Pulmonary lymph node (tissue), 1 donor: ENCODE results near the genes SYP, AKAP4, NUDT11, GSPT2 and PHF8.

GRCh38 chrX:49138746-49140129, 15.7 kb upstream of the GPKOW start:
- PRO-cap, result no peak

DNA sequence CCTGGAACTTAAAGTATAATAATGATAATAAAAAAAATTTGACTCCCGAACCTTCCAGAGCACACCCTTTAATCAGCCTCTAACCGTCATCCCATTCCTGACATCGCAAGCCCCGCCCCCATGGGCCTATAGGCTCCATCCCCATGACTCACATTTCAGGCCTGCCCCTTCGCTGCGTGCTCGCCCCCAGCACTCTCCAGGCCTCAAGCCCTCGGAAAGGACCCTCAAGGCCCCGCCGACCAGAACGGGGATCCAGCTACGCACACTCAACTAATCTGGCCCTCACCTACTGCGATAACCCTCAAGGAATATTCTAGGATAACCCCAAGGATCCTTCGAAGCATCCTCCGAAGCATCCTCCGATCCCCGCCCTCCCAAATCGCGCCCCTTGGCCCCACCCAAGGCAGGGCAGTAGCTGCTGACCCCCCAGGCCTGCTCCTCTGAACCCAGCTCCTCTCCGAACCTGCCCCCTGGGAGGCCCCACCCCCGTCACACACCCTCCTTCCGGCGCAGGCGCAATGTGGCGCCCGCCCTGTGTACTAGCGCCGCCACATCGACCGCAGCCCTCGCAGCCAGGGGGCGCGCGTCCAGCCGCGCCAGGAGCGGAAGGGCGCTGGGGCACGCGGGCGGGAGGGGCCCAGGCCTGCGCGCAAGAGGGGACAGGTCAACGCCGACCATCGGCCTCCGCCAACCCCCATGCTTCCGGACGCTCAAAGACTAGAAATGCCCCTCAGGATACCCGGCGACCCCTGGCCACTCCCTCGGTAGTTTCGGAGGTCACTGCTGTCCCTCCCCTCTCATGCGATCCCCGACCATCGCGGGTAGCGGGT, 6.5 kb upstream of the MAGIX start:
- PRO-cap, result bidirectional peak, plus-strand start at position 199 of the sequence, minus-strand start at position 105 of the sequence; bidirectional peak, plus-strand start at position 640 of the sequence, minus-strand start at position 465 of the sequence

DNA sequence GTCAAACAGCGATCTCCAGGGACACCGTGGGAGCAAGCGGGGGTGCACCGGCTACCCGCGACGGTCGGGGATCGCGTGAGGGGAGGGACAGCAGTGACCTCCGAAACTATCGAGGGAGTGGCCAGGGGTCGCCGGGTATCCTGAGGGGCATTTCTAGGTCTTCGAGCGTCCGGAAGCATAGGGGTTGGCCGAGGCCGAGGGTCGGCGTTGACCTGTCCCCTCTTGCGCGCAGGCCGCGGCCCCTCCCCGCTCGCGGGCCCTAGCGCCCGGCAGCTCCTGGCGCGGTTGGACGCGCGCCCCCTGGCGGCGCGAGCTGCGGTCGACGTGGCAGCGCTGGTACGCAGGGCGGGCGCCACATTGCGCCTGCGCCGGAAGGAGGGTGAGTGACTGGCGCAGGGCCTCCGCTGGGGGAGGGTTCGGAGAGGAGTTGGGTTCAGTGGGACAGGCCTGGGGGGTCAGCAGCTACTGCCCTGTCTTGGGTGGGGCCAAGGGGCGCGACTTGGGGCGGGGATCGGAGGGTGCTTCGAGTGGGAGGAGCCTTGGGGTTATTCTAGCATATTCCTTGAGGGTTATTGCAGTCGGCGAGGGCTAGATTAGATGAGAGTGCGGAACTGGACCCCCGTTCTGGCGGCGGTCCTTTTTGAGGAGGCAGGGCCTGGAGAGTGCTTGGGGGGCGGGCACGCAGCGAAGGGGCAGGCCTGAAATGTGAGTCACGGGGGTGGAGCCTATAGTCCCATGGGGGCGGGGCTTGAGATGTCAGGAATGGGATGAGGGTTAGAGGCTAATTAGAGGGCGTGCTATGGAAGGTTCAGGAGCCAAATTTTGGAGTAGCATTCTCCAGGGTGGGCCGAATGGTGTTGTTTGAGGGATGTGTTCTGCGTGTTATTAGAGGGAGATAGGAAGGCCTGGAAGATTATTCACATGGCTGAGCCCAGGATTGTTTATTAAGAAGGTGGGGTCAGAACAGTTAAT, 1.3 kb downstream of the MAGIX start:
- PRO-cap, result bidirectional peak, plus-strand start at position 430 of the sequence, minus-strand start at position 256 of the sequence; bidirectional peak, plus-strand start at position 788 of the sequence, minus-strand start at position 632 of the sequence

DNA sequence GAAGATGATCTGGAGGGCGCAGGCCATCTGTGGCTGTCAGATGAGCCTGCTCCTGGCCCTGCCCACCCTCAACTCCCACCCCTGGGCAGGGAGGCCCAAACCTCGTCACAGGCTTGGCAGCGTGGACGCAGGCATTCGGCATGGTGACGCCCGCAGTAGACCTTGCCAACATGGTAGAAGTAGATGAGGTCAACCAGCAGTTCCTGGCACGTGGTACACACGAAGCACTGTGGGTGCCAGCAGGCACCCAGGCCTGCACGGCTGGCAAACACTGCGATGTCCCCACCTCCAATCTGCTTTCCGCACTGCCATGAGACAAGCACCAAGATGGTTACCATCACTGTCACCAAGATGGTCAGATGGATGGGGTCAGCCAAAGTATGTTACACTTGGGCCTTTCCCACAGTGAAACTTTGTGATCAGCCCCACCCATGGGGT, 6.5 kb downstream of the PLP2 start:
- PRO-cap, result no peak

DNA sequence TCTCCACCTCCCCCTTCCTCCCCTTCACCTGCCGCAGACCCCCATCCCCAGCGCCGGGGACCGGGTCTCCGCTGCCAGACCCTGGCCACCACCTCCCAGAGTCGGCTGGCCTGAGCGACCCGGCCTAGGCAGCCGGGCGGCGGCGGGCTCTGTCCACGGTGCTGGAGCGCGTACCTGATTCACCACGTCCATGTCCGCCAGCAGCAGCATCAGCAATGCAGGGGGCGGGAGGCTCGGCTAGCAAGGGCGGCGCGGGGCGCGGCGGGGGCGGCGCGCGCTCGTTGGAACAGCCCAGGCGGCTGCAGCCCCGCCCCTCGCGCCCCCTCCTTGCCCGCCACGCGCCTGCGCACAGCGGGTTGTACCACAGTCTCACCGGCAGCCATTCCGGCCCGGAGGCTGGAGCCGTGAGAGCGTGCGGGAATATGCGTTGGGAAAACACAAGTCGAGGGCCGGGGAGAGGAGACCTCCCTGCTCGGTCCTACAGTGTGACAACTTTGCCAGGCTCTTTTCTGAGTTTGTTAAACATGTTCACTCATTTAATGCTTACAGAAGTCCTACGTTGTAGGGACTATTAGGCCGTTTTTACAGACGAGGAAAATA, at the start of gene SYP:
Gene SYP (minus strand): TSS at position 217 of the 600 bp plus-strand sequence.
- PRO-cap, result bidirectional peak, plus-strand start at position 354 of the sequence, minus-strand start at position 217 of the sequence

DNA sequence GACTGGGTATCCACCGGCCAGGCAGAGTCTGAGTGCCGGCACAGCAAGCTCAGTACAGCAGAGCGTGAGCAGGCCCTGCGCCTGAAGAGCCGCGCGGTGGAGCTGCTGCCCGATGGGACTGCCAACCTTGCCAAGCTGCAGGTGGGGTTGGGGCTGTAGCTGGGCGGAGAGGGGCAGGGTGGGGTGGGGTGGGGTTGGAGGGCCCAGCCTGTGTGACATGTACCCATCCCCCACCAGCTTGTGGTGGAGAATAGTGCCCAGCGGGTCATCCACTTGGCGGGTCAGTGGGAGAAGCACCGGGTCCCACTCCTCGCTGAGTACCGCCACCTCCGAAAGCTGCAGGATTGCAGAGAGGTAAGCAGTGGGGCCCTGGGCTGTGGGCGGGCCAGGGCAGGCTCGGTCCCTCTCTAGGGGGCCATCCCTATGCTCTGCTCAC, 12.9 kb downstream of the CCDC22 start:
- PRO-cap, result no peak

GRCh38 chrX:49272296-49273390, 3.0 kb downstream of the PPP1R3F start:
- PRO-cap, result bidirectional peak, plus-strand start at chrX:49272639, minus-strand start at chrX:49272507

DNA sequence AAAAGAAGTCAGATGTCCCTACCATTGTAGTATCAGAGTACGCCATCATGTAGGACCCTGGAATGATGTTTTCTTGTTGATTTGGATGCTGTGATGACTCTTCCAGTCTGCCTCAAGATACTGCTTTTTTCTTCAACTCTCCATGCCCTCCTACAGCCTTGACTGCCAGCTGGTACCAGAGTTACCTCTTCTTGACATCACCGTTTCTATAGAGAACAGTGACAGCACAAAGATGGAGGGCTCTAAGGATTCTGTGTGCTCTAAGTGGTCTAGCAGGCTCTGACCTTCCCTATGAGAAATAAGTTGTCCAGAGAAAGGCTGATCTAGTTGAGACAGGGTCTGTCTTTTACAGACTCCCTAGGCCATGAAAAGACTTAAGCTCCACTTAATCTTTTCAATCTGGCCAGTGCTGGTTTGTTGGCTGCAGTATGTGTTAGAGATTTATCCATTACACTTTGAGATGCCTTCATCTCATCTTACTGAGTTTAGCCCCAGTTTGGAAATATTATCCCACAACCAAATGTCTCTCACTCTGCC, at the start of gene AKAP4:
Gene AKAP4 (minus strand): TSS at position 167 of the 537 bp plus-strand sequence.
- PRO-cap, result no peak

DNA sequence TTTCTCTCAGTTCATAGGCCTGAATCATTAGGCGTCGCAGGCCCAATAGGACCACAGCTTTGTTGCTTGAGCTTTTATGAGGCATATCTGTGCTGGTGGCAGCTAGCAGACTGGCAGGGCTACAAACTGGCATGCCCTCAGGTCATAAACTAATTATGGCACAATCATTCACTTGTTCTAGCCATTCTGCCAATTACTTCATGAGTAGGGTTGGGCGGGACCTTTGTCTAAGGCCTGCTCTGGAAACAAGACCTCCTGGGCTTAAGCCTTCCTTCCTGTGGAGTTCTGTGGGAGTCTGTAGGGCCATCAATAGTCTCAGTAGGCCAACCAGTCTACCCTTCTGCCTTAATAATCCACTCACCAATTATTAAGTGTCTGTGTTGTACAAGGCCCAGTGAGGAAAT, 44.6 kb downstream of the SHROOM4 start:
- PRO-cap, result no peak

DNA sequence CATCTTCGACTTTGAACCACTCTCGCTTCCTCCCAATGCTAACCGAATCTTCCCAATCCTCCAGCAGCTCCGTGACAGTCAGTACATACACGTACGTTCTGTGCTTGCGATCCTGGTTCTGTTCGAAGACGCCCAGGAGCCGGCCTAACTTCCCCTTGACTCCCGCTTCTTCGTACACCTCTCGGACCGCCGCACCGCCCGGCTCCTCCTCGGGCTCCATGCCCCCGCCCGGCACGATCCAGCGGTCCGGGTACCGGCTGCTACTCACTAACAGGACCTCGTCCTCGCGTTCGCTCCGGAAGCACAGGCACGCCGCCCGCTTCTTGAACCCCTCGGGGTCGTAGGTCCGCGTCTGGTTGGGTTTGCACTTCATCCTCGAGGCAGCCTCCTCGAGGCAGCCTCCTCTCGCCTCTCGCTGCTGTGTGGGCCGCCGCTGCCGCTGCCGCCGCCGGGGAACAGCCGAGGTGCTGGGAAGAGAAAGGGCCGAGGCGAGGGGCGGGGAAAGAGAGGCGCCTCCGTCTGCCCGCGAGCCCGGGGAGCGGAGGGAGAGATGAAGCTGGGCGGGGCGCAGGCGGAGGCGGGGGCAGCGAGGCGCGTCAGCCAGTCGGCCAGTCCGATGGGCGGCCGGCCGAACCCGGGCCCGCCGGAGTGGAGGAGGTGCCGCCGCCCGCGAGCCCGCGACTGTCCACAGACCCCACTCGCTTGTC, at the start of gene NUDT11:
Gene NUDT11 (minus strand): TSS at position 521 of the 707 bp plus-strand sequence.
- PRO-cap, result no peak

DNA sequence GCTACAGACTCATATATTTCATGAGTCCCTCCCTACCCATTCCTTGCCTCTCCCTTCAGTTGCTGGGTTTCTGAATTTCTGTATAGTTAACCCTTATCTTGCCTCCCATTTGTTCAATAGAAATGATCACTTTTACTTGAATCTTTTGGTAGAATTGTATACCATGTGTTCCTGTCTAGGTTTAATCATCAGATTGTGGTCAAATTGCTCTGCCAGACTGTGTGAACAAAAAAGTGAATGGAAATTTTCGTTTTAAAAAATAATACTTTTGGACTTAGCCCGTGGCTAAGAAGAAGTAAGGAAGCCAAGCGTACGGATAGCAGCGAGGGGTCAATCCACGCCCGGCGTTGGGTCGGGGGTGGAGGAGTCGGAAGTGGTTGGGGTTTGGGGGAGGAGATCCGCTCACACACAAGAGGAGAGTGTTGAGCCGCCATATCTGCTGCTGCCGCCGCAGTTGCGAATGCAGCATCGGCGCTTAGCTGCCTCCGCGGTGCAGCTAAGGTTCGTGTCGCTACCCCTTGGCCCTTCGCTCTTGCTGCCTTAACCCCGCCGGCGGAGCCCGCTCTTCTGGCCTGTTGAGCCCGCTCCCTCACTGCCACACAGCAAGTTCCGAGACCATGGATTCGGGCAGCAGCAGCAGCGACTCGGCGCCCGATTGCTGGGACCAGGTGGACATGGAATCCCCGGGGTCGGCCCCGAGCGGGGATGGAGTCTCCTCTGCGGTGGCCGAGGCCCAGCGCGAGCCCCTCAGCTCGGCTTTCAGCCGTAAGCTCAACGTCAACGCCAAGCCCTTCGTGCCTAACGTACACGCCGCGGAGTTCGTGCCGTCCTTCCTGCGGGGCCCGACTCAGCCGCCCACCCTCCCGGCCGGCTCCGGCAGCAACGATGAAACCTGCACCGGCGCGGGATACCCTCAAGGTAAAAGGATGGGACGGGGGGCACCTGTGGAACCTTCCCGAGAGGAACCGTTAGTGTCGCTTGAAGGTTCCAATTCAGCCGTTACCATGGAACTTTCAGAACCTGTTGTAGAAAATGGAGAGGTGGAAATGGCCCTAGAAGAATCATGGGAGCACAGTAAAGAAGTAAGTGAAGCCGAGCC, at the start of gene GSPT2:
Gene GSPT2 (plus strand): TSS at position 433 of the 1,099 bp plus-strand sequence.
- PRO-cap, result unidirectional peak, plus-strand start at position 411 of the sequence

GRCh38 chrX:53082469-53083344, 540 bp downstream of the TSPYL2 start:
- PRO-cap, result bidirectional peak, plus-strand start at chrX:53082730, minus-strand start at chrX:53082642

DNA sequence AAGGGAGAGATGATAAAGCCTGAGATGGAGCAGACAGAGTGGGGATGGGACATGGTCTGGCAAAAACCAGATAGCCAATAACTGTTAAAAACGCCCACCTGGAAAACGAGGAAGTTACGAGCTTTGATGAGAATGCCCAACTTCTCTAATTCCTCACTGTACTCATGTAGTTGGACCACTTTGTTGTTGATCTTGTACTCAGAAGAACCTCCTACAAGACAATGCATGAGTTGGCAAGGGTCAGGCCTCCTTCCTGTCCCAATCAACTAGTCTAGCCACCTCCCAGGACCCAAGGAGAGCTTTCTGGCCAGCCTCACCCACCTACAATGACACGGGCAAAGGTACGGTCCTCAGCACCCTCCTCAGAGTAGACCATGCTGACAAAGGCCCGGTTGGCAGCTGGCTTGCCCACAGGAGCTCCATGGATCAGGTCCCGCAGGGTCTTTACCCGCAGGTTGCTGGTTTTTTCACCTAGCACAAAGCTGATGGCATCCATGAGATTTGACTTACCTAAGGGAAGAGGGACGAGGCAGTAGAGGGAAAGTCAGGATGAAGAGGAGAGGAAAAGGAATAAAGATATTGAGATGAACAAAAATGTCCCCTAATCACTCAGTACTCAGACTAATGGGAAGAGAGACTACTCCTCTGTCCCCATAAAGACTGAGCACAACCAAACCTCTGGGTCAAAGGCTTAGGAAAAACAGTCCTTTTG, 7.6 kb downstream of the SMC1A start:
- PRO-cap, result no peak

GRCh38 chrX:53714410-53715339, 28.2 kb upstream of the HUWE1 start:
- PRO-cap, result bidirectional peak, plus-strand start at chrX:53715143, minus-strand start at chrX:53714897

- PRO-cap, result bidirectional peak, plus-strand start at chrX:54043993, minus-strand start at chrX:54043970; bidirectional peak, plus-strand start at chrX:54044626, minus-strand start at chrX:54044335
These were observed at the start of gene PHF8 for GRCh38 chrX:54043745-54044568. PHF8 (minus strand) TSS chrX:54044473.

GRCh38 chrX:54494494-54495435, 1.3 kb downstream of the FGD1 start:
- PRO-cap, result no peak

- PRO-cap, result no peak
These were observed 6.2 kb downstream of the TRO start for GRCh38 chrX:54926785-54927191.

DNA sequence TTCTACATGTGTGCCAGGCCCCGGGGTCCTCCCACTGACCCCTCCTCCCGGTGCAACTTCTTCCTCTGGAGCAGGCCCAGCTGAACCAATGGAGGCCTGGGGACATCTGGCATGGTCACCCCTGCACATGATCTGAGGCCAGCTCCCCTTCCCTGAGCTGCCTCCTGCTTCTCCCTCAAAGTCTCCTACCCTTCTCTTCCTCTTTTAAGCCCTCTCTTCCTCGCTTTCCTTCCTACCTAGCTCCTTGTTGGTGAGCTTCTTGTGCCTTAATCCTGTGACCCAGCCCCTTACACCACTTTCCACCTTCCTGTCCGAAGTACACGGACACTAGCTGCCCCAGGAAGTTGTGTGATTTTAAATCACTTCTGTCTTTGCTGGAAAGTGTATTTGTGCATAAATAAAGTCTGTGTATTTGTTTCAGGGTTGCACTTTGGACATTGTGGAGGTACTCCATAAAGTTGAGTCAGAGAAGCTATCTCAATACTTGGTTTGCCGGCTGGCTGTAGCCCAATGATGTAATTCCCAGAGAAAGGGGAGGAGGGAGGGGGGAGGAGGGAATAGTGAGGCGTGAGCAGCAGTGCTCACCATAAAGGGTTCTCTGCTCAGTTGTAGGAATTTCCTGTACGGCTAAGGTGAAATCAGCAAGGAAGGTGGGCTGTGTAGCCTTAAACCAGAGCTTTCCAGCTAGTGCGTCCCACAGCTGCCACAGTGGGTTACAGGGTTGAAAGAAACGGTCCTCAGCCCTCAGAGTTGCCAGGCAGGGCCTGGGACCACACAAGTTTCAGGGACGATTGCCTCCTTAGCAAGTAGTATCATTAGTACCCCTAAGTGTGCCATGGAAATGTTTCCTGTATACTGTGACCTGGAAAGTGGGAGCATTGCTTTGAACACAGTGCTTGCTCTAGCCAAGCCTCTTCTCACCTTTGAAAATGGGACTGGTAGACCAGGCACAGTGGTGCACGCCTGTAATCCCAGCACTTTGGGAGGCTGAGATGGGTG, 7.5 kb downstream of the APEX2 start:
- PRO-cap, result no peak

DNA sequence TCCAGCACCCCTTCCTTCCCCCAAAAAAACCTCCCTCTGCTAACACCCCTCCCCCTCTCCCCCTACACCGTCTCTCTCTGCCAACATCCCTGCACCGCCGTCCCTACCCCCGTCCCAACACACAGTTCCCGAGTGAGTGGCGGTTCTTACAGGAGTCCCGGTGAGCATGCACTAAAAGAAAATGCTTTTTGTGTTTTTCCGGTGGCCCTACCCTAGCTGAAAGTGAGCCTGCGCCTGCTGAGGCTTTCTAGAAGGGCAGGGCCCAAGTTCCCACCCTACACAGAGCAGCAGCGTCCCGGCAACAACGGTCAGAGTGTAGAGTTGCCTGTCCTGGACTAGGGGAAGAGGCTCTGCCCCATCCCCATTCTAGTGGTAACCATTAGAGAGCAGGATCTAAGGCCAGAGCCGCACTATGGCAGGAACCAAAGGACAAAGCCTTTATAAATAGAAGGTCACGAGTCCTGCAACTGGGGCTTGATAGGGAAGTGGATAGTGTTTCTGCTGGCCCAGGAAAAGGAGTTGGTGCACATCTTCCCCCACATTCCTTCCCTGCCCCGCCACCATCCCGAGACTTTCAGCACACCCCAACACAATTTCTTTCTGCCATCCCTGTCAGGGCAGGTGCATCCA, 78.0 kb upstream of the PAGE3 start:
- PRO-cap, result no peak

GRCh38 chrX:56019756-56020555, 212.2 kb upstream of the KLF8 start:
- PRO-cap, result no peak